Left ventricle myocardium (tissue), 1 donor: ENCODE measurements around a stretch of chr2.

- PRO-cap = no peak
Measured at GRCh38 chr2:56236146-56236514, 52.3 kb downstream of the CCDC85A start.

GRCh38 chr2:59887910-59888329, 665.5 kb downstream of the BCL11A start:
- PRO-cap = no peak

DNA sequence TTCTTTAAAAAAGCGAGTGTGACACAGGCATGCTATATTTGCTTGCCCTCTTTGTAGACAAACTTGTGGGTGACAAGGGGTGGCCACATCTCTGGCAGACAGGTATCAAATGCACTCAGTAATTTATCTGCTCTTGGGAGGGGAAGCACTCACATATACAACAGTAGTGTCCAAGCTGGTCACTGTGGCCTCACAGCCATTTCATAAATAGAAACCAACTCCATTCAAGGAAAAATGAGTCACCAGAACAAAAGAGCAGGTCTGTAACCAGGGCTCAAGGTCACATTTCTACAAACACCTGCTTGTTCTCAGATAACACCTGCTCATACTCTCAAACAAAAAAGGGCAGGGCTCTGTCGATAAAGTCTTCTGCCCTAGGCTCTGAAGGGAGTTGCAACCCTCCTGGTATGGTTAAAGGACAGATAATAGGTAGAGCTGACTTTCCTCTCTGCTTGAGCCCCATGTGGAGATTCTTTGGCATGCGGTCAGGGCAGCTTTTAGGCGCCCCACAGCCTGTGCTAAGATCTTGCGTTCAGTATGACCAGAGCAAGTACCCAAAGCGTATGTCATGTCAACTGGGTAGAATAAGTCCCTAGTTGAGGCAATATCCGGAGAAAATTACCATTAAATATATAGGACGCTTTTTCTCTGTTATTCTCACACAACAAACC, 458.9 kb downstream of the BCL11A start:
- PRO-cap = no peak

DNA sequence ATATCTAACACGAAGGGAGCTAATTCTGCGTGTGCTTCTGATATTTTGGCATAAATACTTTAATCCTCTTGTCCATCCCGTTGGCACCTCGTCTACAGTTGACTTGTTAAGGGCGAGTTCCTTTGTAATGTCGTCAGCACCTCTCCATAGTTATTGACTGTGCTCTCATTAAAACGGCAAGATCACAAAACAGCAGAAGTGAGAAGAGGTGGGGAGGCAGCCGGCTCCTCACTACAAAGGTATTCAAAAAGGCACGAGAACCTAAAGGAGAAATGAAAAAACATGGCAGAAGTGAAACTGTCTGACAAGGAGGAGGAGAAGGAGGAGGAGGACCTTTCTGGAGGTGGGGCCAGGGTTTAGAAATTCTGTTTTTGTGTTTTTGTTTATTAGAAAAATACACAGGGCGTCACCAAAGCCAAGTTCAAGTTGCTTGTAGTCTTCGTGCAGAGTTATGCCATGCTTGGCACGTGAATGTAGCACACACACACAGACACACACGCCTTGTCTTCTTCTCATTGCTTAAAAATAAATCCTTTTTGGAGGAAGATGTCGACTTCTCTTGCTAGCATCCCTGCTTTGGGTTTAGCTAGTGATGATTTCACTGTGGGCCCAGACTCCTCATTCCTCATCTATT, 235.5 kb downstream of the BCL11A start:
- PRO-cap = unidirectional peak, plus-strand start at position 185 of the sequence

- PRO-cap = no peak
Measured at GRCh38 chr2:60453115-60453691, 100.3 kb downstream of the BCL11A start.

DNA sequence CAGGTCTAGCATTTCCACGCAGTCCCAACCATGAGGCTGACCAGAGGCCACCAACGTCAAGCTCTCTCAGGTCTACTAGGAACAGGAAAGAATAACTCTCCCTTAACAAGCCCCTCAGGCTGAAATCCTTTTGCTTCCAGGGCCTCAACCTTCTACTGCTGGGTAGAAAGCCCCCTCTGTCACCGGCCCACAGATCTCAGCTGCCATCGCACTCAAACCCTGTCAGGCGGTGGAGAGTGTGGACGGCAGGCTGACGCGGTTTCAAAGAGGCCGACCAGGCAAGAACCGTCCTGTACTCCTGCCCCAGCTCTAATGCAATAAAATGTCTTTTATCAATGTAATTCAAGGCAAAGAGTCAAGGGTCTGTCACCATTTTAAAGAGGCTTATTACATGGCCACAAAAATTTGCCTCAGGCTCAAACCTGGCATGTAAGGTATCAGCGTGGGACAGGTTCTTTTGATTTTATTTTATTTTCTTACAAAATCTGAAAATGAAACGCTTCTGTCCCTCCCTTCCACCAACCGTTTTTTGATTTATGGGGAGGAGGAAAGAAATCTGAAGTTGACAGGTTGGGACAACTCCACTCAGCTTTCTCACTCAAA, 74.0 kb downstream of the BCL11A start:
- PRO-cap = no peak

GRCh38 chr2:60529711-60530587, 23.5 kb downstream of the BCL11A start:
- PRO-cap = no peak

- PRO-cap = no peak
Measured at GRCh38 chr2:60549373-60550152, 3.9 kb downstream of the BCL11A start.

- PRO-cap = no peak
Measured at GRCh38 chr2:60554621-60555408, 1.4 kb upstream of the BCL11A start.

GRCh38 chr2:60808321-60809067, 52.4 kb downstream of the PAPOLG start:
- PRO-cap = no peak

GRCh38 chr2:60819382-60820159, 61.8 kb upstream of the REL start:
- PRO-cap = no peak

- PRO-cap = no peak
Measured at GRCh38 chr2:60885455-60886119, 4.2 kb downstream of the REL start.

- PRO-cap = no peak
Measured at GRCh38 chr2:60957582-60958164, 59.8 kb upstream of the PEX13 start.

- PRO-cap = unidirectional peak, minus-strand start at chr2:61178073
Measured at GRCh38 chr2:61177600-61178175, 15.7 kb downstream of the C2orf74 start.

DNA sequence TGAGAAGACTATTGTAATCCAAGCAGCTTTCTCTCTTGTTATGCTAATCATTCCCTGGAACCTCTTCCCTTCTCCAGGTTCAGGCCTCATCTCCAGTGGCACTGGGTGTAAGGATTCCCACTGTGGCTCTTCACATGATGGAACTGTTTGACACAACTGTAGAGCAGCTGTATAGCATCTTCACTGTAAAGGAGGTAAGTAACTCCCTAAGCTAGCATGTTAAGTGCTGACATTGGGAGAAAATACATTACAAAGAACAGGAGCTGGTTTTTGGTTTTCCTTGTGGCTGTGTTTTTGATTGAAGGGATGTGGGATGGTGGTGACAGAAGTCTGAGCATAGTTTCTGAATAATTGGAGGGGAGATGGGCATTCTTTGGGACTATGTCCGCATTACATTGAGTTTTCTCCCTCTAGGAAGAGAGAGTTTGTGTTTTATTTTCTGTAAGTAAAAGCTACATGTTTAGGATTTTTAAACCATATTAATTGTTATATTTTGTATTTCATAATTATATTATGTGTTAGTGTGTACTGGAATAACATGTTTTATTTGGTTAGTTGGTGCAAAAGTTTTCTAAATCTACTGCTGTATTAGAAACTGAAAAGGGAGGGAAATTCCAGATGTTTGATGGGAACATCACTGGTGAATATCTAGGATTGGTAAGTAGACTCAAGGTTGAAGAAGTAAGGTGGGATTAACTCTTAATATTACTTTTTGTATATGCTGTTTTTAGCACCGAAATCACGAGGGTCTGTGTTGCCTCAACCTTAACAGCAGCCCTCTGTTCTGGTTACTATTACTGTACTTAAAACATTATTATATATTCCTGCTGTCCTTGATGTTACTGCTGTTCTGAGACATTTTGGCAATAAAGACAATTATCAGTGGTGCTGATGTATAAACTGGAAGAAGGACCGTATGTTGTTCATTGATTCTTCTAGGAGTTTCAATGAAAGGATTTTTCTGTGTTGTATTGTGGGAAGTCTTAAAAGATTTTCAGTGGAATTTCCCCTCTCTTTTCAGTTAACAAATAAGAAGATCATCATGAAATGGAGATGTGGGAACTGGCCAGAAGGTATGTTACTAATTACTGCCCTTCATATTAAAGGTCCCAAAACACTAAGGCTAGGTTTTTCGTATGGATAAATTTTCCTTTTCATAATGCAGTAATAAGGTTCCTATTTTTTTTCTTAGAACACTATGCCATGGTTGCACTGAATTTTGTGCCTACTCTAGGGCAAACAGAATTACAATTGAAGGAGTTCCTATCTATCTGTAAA, 23.9 kb downstream of the C2orf74 start:
- PRO-cap = no peak

GRCh38 chr2:61187853-61188806, 26.1 kb downstream of the C2orf74 start:
- PRO-cap = no peak

DNA sequence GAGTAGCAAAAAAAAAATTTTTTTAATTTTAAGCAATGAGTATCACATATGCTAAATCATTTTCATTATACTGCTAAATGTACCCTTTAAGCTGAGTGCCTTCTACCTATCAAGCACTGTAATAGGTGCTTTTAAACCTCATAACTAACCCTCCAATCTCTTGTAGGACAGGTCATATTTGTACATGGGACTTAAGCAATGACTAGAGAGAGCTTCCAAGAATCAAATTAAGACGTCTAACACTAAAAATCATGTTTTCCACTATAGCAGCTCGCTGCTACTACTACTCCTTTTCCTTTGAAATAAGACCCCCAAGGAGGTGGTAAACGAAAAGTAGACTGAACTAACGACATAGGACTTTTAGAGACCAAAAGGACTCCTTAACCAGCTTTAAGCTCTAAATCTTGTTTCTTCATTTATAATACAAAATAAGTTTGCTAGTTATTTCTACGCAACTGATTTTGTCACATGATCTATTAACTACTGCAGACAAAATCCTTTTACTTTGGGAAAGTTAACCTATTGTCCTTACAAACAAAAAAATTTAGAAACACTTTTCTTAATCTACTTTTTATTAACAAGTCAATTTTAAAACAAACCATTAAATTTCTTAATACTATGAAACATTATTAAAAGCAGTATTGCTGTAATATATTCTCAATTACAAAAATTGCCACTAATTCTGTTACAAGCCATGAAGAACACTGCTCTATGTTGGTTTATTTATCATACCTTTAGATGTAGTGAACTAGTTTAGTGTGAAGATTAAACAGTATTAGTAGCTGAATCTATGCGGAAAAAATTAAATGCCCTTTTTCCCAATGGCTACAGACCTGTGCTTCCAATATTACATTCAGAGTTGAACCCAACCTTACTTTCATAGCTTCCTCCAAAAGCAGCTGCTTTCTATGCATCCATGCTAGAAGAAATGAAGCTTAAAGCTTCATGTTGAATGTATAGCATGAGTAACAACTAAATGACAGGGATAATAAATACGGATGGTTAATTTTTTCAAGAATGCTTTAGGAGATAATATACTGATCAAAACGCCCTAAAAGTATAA, 7.0 kb downstream of the XPO1 start:
- PRO-cap = no peak

DNA sequence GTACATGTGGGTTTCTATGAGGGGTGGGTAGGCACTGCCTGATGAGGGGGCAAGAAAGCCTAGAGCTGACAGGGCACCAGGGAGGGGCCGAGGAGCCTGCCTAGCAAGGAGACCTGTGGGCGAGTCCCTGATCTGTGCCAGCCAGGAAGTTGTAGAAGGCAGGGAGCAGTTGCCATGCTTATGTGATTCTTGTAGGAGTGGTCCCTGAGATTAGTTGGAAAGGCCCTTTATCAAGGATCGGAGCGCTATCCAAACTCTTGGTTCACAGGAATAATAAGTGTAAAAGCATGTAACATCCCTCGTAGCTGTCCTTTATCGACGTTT, 111.8 kb downstream of the B3GNT2 start:
- PRO-cap = no peak

GRCh38 chr2:62706781-62707625, 1.5 kb downstream of the EHBP1 start:
- PRO-cap = no peak

GRCh38 chr2:63044521-63044924, 6.1 kb upstream of the OTX1 start:
- PRO-cap = no peak